Bronchial epithelial cell (primary cell): ENCODE measurements around the genes LCORL and SLIT2.

GRCh38 chr4:16896213-16896724 is 2.2 kb downstream of the LDB2 start:
- RRBS, 2 experiments = no CpG with 5 or more reads among the region's 1 CpG

- RRBS, 2 experiments = no CpG with 5 or more reads among the region's 6 CpGs
Observed at GRCh38 chr4:17498087-17498723, 13.7 kb downstream of the QDPR start.

GRCh38 chr4:17515281-17515769 is 360 bp downstream of the CLRN2 start:
- RRBS, 2 experiments = no CpG with 5 or more reads among the region's 10 CpGs

DNA sequence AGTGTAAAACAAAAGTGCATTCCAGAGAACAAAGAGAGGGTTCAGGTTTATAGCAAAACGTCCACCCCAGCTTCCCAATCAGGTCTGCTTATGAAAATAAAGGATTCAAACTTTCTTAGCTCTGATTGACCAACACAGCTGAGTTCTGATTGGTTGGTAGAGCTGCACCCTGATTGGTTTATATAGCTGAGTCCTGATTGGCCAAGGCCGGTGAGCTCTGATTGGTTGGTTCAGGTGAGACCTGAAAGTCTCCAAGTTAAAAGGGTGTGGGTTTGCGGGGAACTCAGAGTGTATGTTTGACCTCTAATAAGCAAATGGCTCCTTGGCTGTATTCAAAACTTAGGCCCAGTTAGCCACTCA is 20.9 kb downstream of the CLRN2 start:
- RRBS, 2 experiments = no CpG with 5 or more reads among the region's 3 CpGs

DNA sequence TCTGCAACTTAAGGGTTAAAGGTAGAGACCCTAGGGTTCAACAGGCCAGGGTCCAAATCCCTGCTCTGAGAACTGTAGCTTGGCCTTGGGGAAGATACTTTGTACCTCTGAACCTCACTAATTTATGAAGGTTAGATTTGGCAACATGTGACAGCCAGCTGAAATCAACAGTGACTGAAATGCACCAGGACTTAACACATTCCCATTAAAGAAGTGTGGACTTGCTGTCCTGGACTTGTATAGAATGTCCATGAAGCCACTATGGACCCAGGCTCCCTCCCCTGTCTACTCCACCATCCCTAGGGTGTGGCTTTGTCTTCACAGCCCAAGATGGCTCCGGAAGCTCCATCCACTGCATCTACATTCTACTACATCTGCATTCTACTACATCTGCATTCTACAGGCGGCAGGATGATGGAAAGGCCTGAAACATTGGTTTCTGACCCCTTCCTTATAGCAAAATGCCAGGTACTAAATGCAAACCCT is 17.6 kb upstream of the LAP3 start:
- RRBS, 2 experiments = no CpG with 5 or more reads among the region's 2 CpGs

- RRBS, 2 experiments = no CpG with 5 or more reads among the region's 5 CpGs
Observed at GRCh38 chr4:17595524-17596005, 18.6 kb downstream of the LAP3 start.

- RRBS, 2 experiments = no CpG with 5 or more reads among the region's 5 CpGs
Observed at GRCh38 chr4:17635003-17635509, 20.6 kb downstream of the MED28 start.

DNA sequence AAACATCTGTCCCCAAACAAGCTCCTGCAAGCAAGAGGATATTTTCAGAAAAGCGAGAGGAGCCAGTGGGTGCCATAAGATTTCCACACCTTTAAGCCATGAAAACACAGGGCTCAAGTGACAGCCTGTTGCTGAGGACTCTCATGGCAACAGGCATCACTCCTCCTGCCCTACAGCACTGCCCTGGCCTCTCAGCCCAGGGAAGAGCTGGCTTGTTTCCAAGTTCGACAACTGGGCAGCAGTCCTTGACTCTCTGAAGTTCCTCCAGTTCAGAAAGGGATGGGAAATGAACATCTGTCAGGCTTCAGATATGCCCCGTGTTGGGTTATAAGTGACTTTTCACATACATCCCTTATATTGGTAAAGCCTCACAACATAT is 9.9 kb downstream of the FAM184B start:
- RRBS, 2 experiments = no CpG with 5 or more reads among the region's 3 CpGs

GRCh38 chr4:17802269-17802918 is 8.2 kb downstream of the DCAF16 start:
- RRBS, 2 experiments = no CpG with 5 or more reads among the region's 3 CpGs

DNA sequence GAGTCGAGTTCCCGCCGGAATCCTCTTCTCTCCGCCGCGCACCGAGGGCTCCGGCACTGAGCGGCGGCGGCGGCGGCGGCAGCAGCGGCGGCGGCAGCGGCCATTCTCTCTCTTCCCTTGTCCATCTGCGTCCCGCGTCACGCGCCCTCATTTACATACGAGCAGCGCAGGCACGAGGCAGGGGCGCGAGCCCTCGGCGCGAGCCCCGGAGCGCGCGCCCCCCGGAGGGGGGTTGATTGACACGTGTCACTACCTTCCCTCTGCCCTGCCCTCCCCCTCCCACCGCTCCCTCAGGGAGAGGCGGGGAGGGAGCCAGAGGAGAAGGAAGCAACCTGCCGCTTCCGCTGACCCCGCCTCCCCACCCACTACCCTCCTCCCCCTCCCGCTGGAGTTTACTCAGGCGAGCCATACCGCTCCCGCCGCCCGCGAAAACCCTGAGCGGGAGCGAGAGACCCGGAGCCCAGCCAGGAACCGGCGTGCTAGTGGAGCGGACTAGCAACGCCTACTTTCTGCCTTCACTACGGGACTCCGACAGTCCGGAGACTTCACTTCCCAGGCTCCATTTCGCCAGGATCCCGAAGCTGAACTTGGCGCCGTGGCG is at the start of gene LCORL:
TSS of gene LCORL (minus strand) at position 129 of the 601 bp plus-strand sequence.
- RRBS, 2 experiments = under 1 to 2% methylated on average over 19 of the region's 64 CpGs

DNA sequence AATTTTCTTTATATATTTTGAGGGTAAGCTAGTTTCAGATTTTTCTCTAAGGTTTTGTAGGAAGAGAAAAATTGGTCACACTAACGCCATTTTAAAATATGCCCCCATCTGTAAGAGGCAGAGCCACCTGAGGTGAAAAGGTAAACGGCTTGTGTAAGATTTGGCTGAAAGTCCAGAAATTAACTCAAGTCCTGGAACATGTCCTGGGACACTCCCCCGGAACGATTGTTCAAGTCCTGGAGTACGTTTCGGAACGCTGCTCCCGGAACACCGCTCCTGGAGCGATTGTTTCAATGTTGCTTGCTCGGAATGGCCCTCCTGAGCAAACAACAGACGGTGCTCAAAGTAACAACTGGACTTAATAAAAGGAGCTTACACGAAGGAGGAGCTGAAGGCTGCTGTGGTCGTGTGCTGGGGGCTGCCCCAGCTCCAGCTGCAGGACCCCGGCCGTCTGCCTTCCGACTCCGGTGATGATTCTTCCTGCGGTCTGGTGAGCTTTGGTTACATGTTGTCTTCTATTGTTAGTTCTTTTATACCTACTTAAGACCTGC is 796.5 kb upstream of the SLIT2 start:
- RRBS, 2 experiments = 90 to 91% methylated on average over 4 to 6 of the region's 19 CpGs

DNA sequence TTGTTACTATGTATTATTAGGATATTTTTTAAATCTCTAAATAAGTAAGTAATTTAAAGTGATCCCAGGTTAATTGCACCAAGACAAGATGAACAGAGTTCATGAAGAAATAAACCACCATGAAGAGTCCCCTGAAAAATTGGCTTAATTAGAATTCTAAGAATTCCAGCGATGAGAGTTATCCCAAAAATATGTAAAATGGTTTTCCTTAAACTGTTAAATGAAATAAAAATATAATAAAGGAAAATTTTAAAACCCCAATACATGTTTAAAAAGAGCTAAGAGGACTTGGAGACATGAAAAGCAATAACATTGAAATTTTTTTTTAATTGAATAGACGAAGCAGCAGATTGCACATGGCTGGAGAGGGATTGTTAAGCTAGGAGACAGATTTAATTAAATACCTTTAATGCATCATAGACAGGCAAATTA is 141.5 kb upstream of the SLIT2 start:
- RRBS, 2 experiments = no CpG with 5 or more reads among the region's 2 CpGs

DNA sequence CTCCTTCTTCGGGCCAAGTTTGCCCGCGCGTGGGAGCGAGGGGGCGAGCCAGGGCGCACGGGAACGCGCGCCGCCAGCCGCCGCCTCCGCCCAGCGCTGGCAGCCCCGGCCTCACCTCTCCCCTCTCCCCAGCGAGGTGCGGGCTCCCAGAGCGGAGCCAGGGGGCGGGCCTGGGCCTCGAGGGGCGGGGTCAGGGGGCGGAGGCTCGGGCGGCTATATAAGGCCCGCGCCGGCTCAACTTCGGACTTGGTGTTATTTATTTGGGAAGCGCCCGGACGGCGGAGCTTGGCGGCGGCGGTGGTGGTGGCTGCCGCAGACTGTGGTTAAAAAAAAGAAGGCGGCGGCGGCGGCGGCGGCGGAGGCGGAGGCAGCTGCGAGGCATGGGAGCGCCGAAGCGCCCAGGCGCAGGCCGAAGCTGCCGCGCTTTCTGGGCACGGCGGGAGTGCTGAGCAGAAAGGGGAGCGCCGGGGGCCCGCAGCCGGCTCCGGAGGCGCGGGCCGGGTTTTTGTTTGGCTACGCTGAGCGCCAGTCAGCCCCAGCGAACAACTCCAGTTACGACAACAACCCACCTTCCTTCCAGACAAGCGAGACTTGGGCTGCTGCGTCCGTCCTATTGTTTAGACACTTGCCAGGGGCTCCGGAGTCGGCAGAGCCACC is at the start of gene SLIT2:
TSS of gene SLIT2 (plus strand) at position 245 of the 657 bp plus-strand sequence.
- RRBS, 2 experiments = 0 to 20% methylated on average over 2 of the region's 73 CpGs

DNA sequence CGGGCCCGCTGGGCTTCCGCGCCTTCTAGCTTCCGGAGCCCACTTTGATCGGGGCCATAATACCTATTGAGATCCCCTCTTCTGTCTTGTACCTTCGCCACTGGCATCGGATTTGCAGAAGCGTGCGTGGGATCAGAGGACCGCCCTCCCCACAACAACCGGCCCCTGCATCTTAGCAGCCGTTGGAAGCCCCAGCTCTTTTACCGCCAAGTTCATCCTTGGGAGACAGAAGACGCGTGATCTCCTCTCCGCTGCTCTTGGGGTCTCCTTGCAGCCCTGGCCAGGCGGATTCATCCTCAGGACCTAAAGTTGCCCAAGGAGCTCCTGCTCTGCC is 1.5 kb downstream of the SLIT2 start:
- RRBS, 2 experiments = no CpG with 5 or more reads among the region's 18 CpGs

GRCh38 chr4:20567058-20567628 is 133.1 kb upstream of the PACRGL start:
- RRBS, 2 experiments = no CpG with 5 or more reads among the region's 5 CpGs

- RRBS, 2 experiments = no CpG with 5 or more reads among the region's 17 CpGs
Observed at GRCh38 chr4:20618735-20619721, 81.2 kb upstream of the PACRGL start.

GRCh38 chr4:20619722-20620656 is 80.3 kb upstream of the PACRGL start:
- RRBS, 2 experiments = no CpG with 5 or more reads among the region's 3 CpGs

DNA sequence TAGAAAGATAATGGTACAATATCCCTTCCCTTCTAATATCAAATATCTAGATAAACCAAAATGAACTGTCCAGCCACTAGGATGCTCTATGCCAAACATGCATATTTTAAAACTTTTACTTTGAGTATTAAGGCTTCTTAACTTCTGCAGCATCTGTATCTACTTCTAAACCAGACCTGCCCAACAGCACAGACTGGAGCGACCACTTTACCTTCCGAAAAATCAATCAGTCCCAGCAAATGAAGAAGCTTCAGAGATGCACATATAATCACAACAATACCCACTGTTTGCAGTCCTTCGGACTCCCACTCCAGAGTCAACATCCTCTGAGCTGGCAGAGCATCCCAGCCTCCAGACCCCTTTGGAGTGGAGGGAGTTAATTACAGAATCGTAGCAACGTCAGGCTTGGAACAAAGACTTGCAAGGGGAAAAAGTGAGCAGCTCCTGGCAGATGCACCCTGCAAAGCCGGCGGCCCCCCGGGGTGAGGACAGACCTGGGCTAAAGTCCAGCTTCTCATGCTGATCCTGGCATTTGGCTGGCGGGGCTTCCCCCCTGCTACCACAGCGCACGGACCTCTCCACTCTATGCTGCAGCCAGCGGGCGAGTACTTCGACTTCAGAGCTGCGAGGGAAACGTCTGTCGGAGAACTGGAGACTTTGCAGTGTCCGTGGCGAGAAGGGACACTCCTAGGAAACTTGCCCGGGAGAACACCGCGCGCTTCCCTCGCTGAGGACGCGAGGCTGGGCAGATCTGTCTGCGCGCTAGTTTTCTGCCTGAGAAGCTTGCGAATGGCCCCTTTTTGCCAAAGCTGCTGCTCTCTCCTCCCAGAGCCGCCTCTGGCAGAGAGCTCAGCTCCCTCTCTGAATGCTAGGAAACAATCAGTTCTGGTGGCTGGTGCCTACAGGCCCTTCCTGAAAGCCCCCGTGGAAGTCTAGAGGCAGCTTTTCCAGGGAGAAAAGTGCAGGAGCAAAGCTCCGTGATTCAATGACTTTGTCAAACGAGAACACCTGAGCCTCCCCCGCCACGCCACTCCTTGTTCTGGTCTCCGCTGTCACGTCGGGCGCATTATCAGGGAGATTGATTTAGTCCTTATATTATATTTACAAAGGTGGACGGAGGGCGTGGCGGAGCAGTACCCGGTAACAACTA is 283.7 kb downstream of the PACRGL start:
- RRBS, 2 experiments = no CpG with 5 or more reads among the region's 43 CpGs

GRCh38 chr4:22395263-22396006 is 120.4 kb downstream of the ADGRA3 start:
- RRBS, 2 experiments = no CpG with 5 or more reads among the region's 5 CpGs

GRCh38 chr4:22491034-22491478 is 24.8 kb downstream of the ADGRA3 start:
- RRBS, 2 experiments = no CpG with 5 or more reads among the region's 4 CpGs